Fibroblast of villous mesenchyme (primary cell): Measurements from ENCODE around the genes GDPD4, CLNS1A, AAMDC and NDUFC2.

DNA sequence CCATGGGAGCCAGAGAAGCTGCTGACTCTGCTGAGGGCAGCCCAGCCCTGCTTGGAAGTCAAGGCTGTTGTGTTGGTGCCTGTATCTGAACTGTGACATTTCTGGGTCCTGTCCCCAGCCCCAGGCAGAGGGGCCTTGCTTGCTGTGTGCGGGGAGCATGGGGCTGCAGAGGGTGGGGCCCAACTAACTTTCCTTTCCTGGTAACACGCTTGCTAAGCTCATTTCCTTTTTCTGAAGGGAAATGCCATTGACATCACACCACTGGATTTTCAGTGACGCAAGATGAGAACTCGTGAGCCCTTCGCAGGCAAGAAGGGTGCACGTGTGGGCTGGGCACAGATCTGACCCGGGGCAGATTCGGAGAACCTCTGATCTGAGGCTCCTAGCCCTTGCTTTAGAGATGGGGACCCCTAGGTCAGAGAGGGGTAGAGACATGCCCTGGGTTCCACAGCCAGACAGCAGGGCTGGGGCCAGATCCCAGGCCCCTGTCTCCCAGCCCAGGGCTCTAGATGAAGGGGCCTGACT, 41.0 kb downstream of the LRRC32 start:
- CAGE, long polyA plus RNA: no peak

DNA sequence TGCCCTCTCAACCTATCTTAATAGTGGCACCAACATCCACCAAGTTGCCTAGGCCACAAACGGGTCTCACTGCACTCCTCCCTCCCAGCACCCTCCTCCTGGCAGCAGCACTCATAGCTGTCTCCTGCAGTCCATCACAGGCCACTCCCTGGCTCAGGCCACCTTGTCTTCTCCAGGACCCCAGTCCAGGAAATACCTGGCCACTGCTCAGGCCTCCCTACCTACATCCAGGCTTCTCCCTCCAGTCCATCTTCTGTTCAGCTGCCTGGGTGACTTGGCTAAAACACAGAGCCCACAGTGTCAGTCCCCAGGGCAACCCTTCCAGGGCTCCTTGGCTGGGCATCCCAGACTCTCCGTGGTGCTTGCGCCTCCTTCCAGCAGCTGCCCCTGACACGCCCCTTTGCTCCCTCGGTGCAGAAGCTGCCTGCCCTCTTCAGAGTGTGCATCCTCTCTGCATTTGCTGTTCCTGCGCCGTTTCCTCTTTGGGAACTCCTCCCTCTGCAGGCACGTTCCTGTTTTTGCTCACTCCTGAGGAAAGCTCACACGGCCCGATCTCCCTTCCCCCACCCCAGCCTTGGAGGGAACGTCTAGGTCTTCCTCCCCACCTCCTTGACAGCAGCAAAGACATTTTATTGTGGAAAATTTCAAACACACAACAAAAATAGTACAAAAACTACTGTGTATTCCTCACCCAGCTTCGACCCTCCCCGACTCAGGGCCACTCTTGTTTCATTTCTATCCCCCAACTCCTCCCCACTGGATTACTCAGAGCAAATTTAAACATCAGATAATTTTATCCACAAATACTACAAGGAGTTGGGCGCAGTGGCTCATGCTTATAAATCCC, 40.4 kb downstream of the LRRC32 start:
- CAGE, long polyA plus RNA: no peak

DNA sequence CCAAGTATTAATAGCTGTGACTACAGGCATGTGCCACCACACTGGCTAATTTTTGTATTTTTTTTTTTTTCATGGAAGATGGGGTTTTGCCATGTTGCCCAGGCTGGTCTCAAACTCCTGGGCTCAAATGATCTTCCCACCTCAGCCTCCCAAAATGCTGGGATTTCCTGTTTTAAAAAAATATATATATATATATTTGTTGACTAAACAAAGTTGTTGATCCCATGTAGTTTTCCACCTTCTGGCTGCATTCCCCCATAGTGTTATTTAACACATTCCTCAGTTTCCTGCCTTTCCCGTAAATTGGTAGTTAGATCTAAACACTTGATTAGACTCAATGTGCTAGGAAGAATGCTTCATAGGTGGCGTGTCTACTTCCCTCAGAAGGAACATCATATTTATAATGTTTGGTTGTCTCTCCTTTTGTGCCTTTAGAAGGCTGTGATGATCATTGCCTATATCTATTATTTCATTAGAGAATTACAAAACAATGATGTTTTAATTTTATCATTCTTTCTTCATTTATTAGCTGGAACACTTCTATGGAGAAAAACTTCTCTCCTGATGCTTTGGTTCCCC, 38.7 kb downstream of the LRRC32 start:
- CAGE, long polyA plus RNA: no peak

GRCh38 chr11:76700102-76700838, 29.7 kb upstream of the LRRC32 start:
- CAGE, long polyA plus RNA: no peak

- CAGE, long polyA plus RNA: no peak
Measured at GRCh38 chr11:76769178-76770029, 13.8 kb upstream of the TSKU start.

GRCh38 chr11:76788231-76789248, 5.4 kb downstream of the TSKU start:
- CAGE, long polyA plus RNA: no peak

DNA sequence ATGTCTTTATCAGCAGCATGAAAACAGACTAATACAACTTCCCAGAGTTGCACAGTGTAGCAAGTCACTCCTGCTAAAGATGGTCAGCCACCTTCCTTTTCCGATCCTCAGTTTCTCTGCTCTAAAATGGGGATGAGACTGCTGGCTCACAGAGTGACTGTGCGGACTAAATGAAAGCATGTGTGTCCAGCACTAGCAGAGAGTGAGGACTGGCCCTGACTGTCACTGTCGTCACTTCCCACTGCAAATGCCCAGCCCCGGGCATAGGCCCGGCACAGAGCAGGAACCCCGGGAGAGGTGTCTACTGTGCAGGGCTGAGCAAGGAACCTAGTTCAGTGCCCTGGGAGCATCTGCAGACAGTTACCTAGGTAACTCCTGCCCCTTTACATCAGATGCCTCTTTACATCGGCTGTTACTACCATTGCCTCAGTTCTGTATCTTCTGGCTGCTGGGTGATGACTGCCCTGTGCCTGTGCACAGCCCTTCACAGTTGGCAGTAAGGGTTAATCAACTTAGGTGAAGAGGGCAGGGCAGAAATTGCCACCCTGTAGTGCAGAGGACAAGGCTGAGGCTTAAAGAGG, 9.8 kb downstream of the TSKU start:
- CAGE, long polyA plus RNA: no peak

DNA sequence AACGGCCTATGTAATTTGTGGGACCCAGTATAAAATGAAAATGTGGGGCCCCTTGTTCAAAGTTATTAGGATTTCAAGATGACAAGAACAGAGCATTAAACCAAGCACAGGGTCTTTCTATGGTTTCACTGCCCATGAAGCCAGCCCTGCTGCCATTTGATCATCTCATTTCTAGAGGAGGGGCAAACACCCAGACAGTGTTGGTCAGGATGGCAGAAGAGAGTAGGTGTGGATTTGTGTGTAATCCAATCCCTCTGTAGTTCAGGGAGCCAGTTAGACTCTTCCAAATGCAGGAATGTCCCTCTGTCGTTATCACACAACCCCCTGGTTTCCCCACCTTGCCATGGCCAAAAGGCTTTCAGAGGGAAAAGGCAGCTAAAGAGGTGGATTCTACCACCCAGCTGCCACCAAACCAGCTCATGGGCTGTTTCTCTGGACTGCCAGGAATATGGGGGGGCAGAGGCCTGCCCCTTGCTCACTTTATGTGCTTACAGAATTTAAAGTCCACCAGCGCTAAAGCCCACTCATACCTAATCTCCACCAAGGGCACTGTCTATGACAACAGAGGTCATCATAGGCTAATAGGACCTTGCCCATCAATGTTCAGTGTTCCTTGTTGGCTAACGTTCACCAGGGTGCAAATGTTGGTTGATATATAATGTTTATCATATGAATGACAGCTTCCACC, 18.1 kb downstream of the TSKU start:
- CAGE, long polyA plus RNA: no peak

GRCh38 chr11:76823290-76824018, 37.3 kb upstream of the ACER3 start:
- CAGE, long polyA plus RNA: no peak

DNA sequence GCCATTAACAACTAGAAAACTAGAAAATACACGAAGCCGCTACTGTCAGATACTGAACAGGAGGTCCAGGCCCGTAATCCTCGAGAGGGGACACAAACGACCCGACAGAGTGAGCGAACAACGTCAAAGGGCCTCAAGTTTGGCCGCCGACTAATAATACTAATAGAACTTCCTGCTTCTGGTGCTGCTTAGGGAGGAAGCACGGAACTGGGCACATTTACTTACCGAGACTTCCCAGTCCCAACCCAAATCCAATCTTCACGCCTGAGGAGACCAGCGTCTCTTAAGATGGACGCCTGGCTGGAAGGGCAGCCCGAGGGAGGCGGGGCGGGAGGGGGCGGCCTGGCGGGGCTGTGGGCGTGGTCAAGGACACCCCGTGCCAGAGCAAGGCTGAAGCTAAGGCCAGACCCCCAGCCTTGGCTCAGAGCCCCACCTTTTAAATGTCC, at the start of gene GDPD4:
TSS of gene GDPD4 (minus strand) at position 307 of the 446 bp plus-strand sequence.
- CAGE, long polyA plus RNA: no peak

DNA sequence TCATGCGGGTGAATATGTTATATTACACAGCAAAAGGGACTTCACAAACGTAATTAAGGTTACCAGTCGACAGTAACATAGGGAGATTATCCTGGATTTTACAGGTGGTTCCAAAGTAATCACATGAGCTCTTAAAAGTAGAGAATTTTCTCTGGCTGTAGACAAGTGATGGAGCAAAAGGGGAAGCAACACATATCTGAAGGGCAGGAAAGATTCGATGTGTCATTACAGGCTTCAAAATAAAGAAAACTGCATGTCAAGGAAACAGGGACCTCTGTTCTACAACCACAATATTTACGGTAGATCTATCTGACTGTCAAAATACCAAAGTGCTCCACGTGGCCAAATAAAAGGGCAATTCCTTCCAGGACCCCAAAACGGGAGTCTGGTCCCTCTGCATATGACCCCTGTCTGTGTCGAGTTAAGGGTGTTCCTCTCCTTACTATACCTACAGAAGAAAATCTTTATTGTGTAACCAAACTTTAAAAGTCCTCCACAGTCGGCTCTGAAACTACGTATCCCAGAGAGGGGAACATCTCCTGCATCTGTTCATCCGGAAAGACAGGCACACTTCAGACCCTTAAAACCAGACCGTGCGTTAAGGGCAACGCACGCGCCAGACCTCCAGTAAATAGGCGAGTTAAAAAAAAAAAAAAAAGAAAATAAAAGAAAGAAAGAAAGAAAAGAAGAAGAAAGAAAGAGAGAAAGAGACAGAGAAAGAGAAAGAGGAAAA, 826 bp downstream of the CLNS1A start:
- CAGE, long polyA plus RNA: no peak

- CAGE, long polyA plus RNA: start-site peak on the minus strand at chr11:77637760-77637800, 169 and 66 reads in 2 replicates
Measured at GRCh38 chr11:77637335-77638232, at the start of gene CLNS1A. Gene CLNS1A, minus strand, starts transcription at chr11:77637794.

GRCh38 chr11:77725387-77725771, 87.8 kb upstream of the CLNS1A start:
- CAGE, long polyA plus RNA: no peak

DNA sequence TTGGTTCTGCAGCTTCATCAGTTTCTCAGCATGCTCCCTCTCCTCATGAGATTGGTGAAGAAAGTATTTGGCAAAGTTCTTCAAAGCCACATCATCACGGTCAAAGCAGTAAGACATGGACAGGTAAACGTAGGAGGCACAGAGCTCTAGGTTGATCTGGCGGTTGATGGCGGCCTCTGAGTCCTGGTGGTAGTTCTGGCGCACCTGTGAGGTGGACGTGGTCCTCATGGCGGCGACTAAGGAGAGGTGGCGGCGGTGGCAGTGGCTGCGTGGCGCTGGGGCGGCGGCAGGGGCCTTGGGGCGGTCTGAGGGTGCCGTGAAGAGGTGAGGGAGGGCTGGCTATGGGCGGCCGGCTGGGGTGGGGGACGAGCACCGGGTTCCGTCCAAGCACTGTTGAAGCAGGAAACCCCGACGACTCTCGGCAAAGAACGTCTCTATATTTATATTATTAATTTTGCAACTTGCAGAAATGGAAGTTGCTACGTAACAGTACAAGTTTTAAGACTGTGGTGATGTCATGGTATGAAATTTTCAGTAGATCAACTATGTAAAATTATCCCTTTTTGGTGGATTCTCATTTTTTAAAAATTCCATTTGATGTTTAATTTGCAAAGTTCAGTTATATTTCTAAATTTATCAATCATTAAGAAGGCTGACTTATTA, 85.6 kb downstream of the RSF1 start:
- CAGE, long polyA plus RNA: no peak

GRCh38 chr11:77821070-77821573, at the start of gene AAMDC:
Gene AAMDC, plus strand, starts transcription at chr11:77821144.
- CAGE, long polyA plus RNA: start-site peak on the plus strand at chr11:77821114-77821210, 1,248 and 1,247 reads in 2 replicates

DNA sequence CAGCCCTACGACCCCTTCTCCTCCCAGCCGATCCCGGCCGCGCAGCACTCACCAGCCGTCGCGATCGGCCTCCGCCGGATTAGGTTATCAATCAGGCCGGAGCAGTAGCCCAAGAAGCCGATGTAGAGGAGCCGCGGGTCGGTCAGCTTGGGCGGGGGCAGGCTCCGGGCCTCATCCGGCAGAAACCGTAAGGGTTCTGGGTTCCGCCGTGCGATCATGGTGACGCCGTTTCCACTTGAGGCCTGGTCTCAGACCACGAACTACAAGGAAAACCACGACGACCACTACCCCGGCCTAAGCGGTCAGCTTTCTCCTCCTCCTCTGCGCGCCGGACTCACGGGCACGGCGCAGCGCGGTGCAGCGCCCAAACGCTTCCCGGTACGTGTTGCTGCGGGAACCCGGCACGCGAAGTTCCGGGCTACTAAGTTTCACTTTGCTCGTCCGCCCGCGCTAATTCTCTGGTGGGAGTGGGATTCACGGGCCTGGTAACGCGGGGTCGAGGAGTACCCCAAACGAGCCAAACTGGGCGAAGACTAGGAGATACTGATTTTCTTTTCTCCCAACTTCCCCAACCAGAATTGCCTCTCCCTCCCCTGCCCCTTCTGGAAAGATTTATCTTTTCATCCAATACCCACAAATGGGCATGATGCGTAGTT, at the start of gene NDUFC2:
TSS of gene NDUFC2 (minus strand) at position 336 of the 656 bp plus-strand sequence.
- CAGE, long polyA plus RNA: start-site peak on the minus strand centred at position 324 of the sequence, 78 bp wide, 1,175 and 1,677 reads in 2 replicates

- CAGE, long polyA plus RNA: no peak
Measured at GRCh38 chr11:78090504-78090856, 10.8 kb upstream of the NDUFC2 start.

GRCh38 chr11:78173888-78174599, 14.4 kb downstream of the KCTD21 start:
- CAGE, long polyA plus RNA: no peak

DNA sequence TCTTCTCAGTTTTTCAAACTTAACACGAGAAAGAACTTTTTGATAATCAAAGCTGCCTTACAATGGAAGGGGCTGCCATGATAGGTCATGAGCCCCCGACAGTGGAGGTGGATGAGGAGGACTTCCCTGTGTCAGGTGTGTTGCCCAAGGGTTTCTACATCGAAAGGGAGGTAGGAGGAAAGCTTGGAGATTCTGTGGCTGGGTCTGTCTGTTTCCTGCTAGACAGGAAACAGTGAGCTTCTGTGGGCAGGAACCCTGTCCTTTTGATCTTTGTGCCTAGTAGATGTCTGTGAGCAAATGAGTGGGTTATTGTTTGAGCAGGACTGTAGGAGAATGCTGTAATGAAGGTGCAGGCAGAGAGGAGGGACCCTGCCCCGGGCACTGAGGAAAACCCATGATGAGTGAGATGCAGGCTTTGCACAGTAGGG, 13.9 kb downstream of the USP35 start:
- CAGE, long polyA plus RNA: no peak

DNA sequence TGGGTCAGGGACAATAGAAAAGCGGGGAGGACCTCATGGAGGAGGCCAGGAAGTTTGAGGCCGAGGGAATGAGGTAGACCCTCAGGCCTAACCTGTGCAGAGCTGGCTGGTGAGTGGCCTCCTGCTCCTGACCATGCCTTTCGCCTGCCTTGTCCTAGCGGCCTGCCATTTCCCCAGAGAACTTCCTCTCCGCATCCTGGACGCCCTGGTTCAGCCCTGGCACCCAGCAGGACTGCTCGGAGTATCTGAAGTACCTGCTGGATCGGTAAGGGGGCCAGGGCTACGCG, 19.9 kb downstream of the USP35 start:
- CAGE, long polyA plus RNA: no peak